Parietal lobe (tissue), 2 donors: ENCODE data around the genes CCL2 and UNC45B.

GRCh38 chr17:32461576-32462290, 17.4 kb downstream of the PSMD11 start:
- RAMPAGE, long total RNA, result no peak

DNA sequence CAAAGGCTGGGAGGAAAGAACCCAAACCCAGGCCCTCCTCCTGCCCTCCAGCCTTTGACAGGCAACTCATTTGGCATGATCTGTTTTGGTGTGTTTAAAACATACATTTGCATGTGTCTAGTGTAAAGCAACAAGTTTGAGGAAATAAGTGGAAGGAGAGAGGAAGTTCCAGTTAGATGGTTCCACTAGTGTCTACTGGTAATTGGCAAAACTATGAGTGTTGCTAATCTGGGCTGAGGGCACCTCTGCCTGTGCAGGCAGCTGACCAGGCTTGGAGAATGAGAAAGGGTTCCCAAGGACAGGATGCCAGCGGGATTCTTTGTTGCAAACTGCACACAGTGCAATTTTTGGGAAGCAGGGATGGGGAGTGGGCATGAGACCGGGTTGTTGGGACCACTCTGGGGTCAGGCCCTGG, 6.1 kb downstream of the CDK5R1 start:
- RAMPAGE, long total RNA, result no peak

- RAMPAGE, long total RNA, result no peak
Measured at GRCh38 chr17:32520111-32520855, 33.5 kb downstream of the CDK5R1 start.

DNA sequence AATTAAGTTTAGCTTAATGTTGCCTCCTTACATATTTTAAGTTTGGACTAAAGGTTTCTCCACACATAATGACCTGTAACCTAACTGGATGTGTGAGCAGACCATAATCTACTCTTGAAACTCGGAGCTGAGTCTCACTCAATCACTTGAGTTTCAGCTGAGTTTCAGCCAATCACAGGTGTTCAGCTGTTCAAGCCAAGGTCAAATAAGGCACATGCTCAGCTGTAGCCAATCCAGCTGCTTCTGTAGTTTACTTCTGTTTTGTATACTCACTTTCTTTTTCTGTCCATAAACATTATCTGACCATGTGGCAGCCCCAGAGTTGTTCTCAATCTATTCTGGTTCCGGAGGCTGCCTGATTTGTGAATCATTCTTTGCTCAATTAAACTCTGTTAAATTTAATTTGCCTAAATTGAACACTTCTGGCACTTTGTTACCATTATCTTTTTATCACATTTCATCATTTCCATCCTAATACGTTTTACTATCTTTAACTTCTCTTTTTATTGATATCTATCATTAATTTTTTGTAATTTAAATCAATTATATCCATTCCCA, 72.6 kb downstream of the CDK5R1 start:
- RAMPAGE, long total RNA, result no peak

GRCh38 chr17:32743972-32744901, 132.7 kb downstream of the MYO1D start:
- RAMPAGE, long total RNA, result no peak

GRCh38 chr17:32835173-32835842, 41.6 kb downstream of the MYO1D start:
- RAMPAGE, long total RNA, result no peak

DNA sequence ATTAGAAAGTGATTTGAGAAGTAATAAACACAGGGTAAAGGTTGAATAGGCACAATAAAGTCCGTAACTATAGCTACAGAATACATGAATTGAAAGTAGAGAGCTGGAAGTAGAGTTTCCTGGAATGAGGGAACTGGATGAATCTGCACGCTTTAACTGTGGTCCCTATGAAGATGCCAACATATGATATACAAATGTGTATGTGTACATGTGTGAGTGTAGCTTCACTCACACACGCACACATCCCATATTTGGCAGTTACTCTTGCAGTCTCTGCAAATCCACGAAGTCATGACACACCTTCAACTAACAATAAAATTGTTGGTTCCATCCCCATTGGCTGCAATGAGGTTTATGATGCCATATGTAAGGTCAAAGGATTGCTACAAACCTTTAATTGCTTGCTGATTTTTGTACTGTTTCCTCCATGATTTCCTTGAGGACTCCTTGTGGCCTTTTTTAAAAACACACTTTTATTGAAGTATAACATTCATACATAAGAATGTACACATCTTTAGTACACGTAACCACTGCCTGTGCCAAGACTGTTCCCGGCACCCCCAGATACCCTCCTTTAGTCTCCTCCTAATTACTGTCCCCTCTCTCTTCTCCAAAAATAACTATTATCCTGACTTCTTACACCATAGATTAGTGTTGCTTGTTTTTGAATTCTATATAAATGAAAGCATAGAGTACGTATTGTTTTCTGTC, 22.0 kb downstream of the MYO1D start:
- RAMPAGE, long total RNA, result no peak

- RAMPAGE, long total RNA, result no peak
Measured at GRCh38 chr17:32878251-32878580, 1.3 kb upstream of the MYO1D start.

GRCh38 chr17:32954499-32955069, 26.6 kb downstream of the TMEM98 start:
- RAMPAGE, long total RNA, result no peak

GRCh38 chr17:33506745-33507287, 213.7 kb upstream of the ASIC2 start:
- RAMPAGE, long total RNA, result no peak

DNA sequence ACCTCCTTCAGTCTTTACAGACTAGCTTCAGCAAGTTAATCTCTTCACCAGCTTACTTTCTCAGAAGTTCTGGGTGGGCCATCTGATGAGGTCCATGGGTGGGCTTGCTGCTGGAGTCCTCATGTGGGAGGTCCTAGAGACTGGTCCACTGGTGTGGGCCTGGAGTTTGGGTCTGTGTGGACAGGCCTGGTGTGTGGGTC, 254.0 kb upstream of the CCL2 start:
- RAMPAGE, long total RNA, result no peak

DNA sequence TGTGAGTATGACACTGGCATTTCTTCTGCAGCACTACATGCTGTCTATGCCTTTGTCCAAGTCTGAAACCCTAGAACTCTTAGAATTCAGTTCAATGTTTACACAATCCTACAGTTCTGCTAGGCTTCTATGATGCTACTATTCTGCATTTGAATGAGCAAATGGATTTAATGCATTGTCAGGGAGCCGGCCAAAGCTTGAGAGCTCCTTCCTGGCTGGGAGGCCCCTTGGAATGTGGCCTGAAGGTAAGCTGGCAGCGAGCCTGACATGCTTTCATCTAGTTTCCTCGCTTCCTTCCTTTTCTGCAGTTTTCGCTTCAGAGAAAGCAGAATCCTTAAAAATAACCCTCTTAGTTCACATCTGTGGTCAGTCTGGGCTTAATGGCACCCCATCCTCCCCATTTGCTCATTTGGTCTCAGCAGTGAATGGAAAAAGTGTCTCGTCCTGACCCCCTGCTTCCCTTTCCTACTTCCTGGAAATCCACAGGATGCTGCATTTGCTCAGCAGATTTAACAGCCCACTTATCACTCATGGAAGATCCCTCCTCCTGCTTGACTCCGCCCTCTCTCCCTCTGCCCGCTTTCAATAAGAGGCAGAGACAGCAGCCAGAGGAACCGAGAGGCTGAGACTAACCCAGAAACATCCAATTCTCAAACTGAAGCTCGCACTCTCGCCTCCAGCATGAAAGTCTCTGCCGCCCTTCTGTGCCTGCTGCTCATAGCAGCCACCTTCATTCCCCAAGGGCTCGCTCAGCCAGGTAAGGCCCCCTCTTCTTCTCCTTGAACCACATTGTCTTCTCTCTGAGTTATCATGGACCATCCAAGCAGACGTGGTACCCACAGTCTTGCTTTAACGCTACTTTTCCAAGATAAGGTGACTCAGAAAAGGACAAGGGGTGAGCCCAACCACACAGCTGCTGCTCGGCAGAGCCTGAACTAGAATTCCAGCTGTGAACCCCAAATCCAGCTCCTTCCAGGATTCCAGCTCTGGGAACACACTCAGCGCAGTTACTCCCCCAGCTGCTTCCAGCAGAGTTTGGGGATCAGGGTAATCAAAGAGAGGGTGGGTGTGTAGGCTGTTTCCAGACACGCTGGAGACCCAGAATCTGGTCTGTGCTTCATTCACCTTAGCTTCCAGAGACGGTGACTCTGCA, at the start of gene CCL2:
Gene CCL2 (plus strand): TSS at position 617 of the 1,153 bp plus-strand sequence.
- RAMPAGE, long total RNA, result no peak

DNA sequence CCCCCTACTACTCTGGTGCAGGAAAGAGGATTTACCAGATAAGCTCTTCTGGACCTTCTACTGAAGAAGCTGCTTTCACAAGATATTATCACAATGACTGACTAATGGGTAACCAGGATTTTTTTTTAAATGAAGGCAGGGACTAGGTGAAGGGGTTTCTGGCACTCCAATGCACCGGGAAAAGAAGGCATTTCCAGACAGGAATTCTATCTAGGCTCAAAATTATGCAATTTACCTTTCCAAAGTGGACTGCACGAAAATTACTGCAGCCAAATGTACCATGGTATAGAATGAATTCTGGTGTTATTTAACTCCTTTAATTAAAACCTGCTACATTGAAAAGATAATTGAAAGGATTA, 16.5 kb downstream of the RFFL start:
- RAMPAGE, long total RNA, result no peak

DNA sequence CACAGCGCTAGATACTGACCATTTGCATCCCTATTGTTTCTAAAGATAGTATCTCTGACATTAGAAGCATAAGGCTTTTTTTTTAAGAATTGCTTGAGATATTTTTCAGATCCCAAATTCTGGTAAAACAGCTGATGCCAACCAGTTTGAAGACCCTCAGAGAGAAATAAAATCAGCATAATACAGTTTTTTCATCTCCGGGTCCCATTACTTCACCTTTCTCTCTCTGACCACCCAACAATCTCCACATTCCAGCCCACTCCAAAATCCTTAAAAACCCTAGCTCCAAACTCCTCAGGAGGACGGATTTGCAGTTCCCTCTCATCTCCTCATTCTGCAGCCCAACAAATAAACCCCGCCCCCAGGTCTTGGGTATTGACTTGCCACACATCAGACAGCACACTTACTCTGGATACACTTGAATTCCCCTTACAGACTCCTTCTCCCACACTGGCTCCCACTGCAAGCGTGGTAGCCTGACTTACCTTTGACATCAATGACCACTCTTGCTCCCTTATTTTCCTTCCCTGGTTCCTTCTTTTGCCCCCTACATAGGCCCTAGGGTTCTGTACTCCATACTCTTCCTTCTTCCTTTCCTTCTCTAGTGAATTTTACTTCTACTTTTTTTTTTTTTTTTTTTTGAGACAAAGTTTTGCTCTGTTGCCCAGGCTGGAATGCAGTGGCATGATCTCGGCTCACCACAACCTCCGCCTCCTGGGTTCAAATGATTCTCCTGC, 7.6 kb downstream of the RFFL start:
- RAMPAGE, long total RNA, result no peak

- RAMPAGE, long total RNA, result no peak
Measured at GRCh38 chr17:35147103-35148145, at the start of gene UNC45B. TSS of gene UNC45B (plus strand) at chr17:35147817.

DNA sequence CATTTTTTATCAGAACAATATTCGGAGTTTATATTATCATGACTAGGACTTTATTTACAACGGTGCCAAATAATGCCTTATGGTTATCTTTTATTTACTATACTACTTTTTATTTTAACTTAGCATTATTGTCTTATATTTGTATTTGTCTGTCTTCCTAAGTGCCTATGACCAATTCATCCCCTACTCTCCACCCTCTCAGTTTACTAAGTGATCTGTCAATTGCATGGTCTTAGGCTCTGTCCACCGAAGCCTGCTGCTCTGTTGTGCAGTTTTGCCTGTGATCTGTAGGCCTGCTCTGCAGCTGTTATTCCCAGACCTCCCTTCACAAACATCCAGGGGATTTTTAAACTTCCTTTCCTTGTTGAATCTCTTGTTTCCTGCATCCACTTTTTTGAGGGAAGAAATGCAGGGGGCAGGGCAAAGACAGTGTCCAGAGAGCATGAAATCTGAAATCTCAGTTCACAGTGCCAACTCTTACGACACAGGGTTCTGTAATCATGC, 11.2 kb downstream of the SLFN5 start:
- RAMPAGE, long total RNA, result no peak

- RAMPAGE, long total RNA, result no peak
Measured at GRCh38 chr17:35375851-35376109, 2.4 kb upstream of the SLFN11 start.

DNA sequence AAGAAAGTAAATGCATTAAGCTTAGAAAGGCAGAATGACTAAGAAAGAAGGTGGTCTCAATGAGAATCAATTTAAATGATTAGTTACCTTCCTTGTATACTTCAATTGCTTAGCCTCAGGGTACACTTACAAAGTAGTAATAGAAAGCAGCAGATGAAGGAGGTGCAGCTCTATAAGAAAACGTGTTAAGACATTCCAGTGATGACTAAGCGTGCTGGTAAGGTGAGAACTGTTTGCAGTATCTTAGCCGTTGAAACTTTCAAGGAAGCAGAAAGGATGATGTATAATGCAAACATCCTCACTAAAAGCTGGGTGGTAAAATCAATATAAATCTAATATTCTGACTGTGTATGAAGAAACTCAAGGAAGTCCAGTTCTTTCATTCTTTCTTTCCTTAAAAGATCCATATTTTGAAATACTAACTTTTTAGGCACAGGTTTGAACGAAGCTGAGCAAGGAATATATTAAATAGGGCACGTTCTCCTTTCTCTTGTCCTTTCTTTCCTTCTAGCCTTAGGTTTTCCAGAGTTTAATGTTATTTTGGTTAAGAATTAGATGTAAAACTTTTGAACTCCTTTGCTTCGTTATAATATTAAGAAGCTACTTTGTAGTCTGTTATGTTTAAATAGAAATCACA, 1.5 kb downstream of the AP2B1 start:
- RAMPAGE, long total RNA, result no peak

GRCh38 chr17:35597503-35597980, 10.4 kb downstream of the AP2B1 start:
- RAMPAGE, long total RNA, result no peak

GRCh38 chr17:35603337-35603730, 16.2 kb downstream of the AP2B1 start:
- RAMPAGE, long total RNA, result no peak